Fibroblast of the aortic adventitia (primary cell): ENCODE measurements around a stretch of chr21.

- CAGE, long polyA plus RNA, result no peak
These were observed 168.8 kb downstream of the RUNX1 start for GRCh38 chr21:34880229-34880875.

DNA sequence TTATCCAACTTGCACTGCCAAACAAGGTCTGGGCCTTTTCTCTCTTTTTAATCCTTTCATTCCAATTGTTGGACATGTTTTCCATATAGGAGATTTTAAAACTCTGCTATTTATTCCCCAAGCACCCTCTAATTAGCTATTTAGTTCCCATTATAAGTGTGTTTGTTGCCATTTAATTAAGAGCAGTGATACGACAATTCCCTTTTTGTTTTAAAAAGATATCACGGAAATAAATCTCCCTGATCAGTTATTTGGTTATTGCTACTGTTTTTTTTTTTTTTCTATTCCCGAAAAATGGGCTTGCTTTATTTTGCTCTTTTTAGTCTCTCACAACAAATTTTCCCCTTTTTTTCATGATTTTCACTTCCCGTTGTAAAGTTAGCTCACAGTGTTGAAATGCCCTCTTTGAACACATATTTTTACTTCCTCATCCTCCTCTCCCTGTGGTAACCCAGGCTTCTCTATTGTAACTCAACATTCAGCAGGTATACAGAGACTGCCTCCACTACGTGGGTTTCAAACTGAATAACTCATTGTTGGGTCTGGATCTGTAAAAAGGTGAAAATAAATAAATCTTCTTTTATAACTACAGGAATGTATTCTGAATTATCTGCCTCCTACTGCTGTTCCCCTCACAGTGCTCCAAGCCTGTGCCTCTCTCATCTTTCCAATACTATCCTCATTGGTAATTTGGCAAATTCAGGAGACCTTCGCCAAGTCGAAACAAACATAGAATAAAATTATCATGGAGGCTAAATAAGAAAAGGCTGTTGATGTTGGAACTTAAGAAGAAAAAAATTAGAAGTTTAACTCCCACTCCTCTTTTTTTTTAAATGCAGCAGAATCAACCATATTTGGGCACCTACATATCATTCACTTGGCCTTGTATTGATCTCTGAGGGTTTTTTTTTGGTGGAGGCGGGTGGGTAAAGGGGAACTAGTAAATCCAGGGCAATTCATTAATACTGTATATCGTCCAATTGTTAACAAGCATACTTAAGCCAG lies 166.4 kb downstream of the RUNX1 start:
- CAGE, long polyA plus RNA, result no peak

DNA sequence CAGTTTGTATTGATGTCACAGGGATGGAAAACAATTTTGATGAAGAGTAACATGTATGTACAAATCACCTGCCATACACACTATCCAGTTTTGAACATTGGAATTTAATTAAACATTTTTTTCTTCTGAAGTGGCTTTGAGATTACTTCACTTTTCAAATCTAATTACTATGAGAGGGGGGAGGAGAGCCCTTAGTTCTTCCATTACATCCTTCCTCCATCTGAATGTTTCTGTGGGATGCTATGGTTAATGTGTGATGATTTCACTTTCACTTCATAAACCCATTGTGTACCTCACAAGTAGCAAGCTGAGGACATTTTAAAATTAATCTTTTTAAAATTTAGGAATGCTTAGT lies 156.9 kb downstream of the RUNX1 start:
- CAGE, long polyA plus RNA, result no peak

DNA sequence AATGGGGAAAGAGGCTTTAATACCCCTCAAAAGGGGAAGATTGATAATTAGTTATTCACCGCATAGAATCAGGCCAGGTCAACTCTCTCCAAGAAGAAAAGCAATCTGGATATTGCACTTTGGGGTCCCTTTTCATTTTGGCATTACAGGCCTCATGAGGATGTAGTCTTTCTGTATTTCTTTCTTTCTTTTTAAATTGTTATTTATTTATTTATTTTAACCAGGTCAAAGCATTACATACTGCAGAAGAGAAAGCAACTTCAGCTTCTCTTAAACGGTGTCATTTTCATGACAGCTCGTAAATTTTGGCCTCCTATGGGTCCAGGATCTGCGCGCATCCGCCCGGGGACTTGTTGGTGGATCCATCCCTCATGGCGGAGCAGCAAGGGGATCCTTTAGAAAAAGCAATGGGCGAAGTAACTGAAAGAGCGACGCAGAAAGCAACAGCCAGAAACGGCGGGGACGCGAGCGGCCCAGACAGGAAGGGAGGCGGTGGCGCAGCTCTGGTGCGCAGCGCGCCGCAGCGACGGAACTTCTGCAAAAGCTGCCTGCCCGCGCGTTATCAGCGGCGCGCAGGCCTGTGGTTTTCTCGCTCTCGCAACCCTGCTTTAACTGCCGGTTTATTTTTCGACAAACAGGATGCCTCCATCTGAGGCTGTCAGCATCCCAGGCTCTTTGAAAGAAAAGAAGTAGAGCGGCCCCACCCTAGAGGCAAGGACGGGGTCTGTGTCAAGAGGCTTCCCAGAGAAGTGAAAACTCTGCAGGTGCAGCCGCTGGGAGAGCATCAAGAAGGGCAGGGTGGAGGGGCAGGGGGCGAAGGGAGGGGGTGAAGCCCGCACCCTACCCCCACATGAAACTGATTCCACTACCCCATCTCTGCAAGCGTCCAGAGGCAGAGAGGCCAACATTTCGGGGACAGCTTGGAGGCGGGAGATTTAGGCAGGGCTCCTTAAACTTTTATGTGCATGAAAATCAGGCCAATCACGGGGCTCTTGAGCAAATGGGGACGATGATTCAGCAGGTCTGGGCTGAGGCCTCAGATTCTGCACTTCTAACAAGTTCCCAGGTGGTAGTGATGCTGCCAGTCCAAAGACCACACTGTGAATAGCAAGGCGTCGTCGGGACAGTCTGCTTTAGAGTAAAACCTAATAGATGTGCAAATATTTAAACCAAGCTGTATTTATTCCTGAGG lies 22.4 kb downstream of the RUNX1 start:
- CAGE, long polyA plus RNA, result no peak

DNA sequence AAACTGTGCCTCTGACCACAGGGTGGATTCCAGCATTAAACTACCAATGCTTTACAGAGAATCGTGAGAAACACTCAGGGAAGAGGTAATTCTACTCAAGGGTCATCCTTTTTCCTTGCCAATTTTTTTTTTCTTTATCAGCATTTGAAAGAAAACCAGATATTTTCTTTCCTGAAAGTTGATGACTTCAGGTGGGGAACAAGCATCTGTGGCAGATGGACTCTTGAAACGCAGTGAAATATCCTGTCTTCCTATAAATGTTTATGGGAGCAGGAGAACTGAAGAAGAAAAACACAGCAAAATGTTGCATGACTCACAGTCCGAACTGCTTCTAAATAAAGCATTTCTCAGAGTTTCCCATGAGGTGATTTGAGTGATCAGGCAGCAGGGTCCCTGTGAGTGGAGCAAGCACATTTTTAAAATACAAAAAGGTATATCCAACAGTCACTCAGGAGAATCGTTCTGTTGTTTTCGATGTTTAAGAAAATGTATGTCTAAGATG lies 154.2 kb upstream of the RUNX1 start:
- CAGE, long polyA plus RNA, result no peak

- CAGE, long polyA plus RNA, result no peak
These were observed 224.3 kb upstream of the RUNX1 start for GRCh38 chr21:35273337-35273837.

- CAGE, long polyA plus RNA, result no peak
These were observed 495.3 kb downstream of the SETD4 start for GRCh38 chr21:35564978-35565484.

DNA sequence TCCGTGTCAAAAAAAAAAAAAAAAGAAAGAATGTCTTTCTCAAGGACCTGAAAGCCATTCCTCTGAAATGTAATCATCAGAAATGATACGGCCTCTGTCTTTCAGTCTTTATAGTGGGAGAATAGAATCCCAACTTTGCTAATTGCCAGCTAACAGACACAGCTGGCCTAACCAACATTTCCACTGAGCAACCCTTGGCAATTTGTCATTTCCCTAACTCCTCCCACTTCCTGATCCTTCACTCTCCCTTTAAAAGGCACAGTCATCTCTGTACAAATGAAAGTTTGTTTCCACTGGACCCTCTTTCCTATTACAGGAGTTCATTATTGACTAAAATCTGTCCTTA lies 4.3 kb upstream of the CBR1 start:
- CAGE, long polyA plus RNA, result no peak

DNA sequence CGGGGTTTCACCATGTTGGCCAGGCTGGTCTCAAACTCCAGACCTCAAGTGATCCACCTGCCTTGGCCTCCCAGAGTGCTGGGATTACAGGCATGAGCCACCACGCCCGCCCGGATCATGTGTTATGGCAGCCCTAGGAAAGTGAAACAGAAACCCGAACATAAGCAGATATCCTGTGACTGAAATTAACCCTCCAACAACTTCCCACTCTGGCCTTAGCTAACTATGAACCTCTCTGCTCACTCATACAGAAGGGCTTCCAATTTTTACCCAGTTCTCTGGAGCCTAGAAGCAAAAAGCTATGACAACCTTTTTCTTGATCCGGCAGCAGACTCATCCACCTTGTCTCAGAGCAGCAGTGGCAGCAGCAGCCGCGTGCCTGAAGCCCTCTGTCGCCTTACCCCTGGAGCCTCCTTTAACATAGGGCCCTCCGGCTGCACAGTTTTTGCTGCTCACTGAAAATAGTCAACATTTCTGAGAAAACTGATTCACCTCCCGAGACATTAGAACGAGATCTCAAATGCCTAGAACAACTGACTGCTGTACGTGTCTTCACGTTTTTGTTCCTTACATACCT lies 9.3 kb downstream of the CBR1 start:
- CAGE, long polyA plus RNA, result no peak

GRCh38 chr21:36171189-36171659 lies 14.6 kb downstream of the DOP1B start:
- CAGE, long polyA plus RNA, result no peak

DNA sequence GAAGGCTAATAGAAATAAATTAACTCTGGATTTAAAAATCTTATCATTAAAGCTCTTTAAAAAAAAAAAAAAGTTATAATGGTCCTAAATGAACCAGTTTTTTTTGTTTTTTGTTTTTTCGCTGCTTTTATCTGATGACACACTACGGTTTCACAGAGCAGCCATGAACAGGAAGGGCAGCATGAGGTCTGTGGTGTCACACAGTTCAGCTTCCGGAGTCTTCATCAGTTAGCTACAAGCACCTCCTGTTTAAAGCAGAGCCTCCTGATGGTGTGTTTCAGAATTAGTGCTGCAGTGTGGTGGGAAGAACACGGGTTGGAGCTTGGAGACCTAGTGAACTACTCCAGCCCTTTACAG lies 17.2 kb downstream of the DOP1B start:
- CAGE, long polyA plus RNA, result no peak

GRCh38 chr21:36188155-36188807 lies 31.7 kb downstream of the DOP1B start:
- CAGE, long polyA plus RNA, result no peak

DNA sequence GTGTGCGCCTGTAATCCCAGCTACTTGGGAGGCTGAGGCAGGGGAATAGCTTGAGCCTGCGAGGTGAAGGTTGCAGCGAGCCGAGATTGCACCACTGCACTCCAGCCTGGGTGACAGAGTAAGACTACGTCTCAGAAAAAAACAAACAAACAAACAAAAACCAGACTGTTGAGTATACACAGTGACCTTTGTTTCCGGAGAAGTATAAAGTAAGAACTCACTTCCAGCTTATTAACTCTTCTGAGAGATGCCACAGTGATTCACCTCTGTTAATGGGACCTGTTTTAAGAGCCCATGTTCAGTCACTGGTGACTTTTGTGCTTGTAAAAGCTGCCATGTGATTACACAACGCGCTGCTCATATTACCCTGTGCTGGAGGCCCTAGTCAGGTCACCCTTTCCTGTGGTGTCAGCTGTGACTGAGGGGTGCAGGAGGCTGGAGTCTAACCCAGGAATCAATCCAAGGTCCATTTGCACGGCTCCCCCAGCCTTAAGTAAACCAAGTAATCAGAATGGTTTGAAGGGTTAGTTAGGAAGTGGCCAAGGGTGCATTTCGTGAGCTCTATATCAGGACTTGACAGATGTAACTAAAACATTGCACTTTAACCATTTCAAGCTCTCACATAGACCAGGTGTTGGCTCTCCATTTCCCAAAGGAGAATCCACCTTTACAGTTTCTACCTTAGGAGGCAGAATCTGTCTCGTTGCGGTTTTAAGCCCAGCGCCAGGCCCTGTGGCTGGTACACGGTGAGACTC lies 45.6 kb downstream of the DOP1B start:
- CAGE, long polyA plus RNA, result no peak

GRCh38 chr21:36297754-36298585 lies 22.0 kb upstream of the MORC3 start:
- CAGE, long polyA plus RNA, result no peak

DNA sequence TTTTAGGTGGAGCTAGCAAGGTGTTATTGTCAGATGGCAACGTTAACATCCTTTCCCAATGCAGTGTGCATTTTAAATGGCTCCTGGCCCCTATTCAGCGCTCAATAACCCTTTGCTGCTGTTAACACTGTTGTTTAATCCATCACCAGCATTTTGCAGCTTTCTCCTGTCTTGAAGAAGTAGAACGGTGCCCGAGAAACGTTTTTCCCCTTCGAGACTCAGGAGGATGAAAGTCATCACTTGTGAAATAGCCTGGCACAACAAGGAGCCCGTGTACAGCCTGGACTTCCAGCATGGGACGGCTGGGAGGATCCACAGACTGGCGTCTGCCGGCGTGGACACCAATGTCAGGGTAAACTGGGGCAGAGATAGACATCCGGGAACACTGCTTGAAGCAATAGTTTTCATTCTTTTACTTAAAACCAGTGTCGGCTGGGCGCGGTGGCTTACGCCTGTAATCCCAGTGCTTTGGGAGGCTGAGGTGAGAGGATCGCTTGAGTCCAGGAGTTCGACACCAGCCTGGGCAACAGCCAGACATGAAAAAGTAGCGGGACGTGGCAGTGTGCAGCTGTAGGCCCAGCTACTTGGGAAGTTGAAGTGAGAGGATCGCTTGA lies 826 bp downstream of the CHAF1B start:
- CAGE, long polyA plus RNA, result no peak

DNA sequence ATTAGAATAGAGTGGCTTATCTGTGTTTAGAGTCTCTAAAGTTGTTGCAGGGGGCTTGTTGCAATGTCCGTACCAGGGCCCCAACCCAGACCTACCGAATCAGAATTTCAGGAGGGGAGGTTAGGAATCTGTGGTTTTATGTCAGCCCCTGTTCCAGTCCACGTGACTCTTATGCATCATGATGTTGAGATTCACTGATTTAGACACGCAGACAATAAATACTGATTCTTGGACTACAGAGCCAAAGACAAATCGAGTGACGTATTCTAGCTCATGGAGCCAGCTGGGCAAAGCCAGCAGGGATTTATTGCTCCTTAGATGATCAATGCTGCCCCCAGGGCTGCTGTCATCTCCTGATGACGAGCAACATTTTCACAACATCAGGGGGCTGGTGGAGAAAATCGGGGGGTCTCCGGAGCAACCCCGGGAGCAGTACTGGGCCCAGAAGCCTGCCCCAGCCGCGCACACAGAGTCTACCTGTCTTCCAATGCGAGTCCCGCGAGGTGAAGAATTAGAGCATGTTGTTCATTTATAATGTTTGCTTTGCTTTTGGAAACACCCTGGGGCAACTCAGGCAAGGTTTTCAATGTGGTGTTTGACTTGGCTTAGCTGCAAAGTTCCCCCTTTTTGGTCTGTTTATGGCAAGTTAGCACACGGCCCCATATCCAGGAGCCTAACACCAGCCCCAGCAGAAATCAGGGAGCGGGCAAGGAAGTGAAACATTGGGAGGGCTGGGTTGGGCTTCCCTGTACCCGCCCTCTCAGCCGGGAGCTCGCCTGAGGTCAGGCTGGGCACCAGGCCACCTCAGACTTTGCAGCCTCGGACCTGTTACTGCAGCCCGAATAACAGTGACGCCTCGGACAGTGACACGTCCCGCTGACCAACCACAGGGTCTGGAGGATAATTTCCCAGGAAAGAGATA lies 19.8 kb upstream of the CLDN14 start:
- CAGE, long polyA plus RNA, result no peak

DNA sequence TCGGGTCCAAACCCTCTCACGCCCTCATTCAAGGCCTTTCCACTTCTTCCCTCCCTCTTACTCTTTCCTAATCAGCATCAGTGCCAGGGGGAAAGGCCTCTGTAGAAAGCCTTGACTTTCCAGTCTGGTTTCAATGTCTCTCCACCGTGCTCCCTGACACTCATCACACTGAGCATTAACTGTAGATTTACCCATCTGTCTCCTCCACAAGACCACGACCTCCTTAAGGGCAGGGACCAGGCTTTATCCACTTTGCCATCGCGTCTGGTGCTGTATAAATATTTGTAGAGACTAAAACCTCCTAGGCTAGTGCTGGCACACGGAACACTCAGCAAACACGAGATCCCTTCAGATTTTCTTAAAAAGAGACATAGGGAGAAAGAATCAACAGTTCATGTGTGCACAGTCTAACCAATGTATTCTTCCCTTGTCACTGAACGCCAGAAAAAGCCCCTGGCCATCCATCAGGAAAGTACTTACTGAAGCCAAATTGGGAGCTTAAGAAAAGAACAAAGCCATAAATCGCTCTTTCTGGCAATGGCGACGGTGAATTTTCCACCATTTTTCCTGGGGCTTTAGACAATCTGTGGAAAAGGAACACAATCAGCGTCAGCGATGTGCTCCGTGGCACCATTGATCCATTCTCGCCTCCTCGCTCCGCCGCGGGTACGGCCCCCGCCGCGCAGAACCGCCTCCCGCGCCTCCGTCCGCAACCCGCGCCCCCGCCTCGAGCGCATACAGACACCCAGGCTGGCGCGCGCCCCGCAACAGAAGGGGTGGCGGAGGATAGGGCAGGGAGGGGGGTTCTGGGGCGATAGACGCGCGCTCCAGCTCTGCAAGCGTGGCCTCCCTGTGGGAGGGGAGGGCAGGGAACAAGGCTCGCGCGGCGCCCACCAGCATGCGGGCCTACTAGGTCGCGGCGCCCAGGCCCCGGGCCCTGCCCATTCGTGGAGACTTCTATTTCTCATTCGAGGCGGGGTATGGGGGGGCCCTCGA lies 619 bp downstream of the PIGP start:
- CAGE, long polyA plus RNA, result no peak

DNA sequence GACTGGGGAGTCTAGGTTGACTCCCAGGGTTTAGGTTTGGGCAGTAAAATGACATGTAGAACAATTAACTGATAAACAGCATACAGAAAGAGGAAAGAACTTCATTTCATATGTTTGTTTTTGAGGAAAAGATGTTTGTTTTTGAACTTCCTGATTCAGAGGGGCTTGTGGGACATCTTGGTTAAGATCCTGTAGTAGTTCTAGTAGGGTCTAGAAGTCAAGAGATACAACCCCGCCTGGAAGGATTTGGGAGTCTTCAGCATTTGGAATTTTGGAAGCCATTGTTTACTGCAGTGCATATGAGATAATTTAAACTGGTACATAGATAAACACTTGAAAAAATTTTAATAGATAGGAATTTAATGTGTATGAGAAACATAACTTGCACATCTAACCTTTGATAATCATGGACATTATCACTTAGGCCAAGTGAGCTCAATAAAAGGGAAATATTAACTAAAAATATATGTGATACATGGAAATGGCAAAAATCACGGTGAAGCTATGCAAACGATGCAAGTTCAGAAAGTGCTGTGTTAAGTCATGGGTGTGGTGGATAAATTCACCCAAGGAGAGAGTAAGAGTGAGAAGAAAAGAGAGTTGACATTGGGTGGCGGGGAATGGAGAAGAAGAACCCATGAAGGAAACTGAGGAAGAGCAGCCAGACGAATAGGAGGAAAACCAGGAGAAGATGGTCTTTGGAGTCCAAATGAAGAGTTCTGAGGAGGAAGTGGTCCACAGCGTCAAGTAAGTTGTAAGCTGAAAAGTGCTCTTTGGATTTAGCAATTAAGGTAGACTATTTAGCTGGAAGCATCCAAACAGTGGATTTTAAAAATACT lies 10.8 kb downstream of the TTC3 start:
- CAGE, long polyA plus RNA, result no peak

GRCh38 chr21:37086456-37087553 lies 13.8 kb downstream of the TTC3 start:
- CAGE, long polyA plus RNA, result no peak

DNA sequence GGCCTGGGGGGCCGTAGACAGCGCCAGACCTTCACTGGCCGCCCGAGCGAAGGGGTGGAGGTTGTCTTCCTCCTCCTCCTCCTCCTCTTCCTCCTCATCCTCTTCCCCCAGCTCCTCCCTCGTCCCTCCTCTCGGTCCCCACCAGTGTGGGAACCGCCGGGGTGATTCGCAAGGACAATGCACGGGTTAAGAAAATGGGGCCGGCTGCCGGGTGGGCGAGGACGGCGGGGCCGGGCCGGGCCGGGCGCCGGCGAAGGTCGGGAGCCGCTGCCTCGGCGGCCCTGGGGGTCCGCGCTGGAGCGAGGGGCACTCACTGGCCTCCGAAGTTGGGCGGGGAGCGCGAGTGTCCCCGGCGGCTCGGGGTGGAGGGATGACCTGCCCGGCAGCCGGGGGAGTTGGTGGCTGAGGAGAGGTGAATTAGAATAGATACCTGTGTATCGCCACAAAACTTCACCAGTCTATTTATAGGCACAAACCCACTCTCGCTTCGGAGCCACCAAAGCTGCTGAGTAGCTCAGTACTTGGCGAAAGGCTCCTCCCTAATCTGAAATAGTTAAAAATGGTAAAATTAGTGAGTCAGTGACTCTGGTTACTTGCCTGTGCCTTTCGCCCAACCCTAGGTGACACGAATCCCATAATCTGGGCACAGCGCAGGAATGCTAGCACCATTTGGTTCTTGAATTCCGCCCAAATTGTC lies 1.5 kb downstream of the DYRK1A start:
- CAGE, long polyA plus RNA, result no peak